Bronchus (tissue), 1 donor: Measurements from ENCODE around the gene PNPLA3.

DNA sequence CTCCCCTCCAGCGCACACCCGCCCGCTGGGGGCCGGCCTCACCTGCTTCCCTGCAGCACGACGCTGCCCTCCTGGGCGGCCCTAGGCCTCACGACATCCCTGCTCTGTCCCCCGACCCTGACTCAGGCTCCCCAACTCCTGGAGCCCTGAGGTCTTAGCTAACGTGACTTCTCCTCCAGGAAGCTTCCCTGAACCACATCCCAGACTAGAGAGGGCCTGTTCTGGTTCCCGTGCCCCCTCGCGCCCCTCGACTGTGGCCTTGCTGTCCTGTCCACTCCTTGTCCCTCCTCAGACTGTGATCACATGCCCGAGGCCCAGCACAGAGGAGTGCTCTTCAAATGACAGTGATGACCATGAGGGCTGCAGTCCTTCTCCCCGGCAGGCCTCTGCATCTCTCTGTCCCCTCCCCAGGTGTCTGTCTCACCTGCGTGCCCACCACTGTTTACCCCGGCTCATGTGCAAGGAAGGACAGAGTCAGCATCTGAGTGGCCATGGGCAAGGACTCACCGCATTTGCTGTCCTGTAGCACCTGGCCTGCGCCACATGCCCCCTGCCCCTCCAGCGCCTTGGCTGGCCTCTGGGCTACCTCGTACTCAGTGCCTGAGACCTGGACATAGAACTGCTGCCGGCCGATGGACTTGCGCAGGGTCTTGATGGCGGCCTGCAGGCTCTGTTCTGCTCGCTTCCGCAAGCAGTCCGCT lies 31.0 kb upstream of the TTLL12 start:
- PRO-cap = no peak

GRCh38 chr22:43257846-43258431 lies 71.0 kb upstream of the TTLL12 start:
- PRO-cap = no peak

DNA sequence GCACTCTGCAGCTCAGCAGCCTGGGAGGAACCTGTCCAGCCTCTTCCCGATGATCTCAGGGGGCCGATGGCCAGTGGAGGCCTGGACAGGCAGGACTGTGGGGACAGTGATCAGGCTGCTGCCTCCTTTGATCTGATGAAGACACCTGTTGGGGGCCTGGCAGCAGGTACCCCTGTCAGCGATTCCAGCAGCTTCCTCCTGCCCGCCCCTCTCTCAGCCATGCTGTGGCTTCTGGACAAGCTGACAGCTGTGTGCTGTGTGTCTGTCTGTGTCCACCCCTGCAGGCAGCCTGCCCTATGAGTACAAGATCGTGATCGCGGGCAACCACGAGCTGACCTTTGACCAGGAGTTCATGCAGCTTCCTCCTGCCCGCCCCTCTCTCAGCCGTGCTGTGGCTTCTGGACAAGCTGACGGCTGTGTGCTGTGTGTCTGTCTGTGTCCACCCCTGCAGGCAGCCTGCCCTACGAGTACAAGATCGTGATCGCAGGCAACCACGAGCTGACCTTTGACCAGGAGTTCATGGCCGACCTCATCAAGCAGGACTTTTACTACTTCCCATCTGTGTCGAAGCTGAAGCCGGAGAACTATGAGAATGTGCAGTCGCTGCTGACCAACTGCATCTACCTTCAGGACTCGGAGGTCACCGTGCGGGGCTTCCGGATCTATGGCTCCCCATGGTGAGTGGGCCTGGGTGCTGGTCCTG lies 62.6 kb downstream of the MPPED1 start:
- PRO-cap = no peak

GRCh38 chr22:43820125-43821419 lies 8.5 kb upstream of the EFCAB6 start:
- PRO-cap = no peak

DNA sequence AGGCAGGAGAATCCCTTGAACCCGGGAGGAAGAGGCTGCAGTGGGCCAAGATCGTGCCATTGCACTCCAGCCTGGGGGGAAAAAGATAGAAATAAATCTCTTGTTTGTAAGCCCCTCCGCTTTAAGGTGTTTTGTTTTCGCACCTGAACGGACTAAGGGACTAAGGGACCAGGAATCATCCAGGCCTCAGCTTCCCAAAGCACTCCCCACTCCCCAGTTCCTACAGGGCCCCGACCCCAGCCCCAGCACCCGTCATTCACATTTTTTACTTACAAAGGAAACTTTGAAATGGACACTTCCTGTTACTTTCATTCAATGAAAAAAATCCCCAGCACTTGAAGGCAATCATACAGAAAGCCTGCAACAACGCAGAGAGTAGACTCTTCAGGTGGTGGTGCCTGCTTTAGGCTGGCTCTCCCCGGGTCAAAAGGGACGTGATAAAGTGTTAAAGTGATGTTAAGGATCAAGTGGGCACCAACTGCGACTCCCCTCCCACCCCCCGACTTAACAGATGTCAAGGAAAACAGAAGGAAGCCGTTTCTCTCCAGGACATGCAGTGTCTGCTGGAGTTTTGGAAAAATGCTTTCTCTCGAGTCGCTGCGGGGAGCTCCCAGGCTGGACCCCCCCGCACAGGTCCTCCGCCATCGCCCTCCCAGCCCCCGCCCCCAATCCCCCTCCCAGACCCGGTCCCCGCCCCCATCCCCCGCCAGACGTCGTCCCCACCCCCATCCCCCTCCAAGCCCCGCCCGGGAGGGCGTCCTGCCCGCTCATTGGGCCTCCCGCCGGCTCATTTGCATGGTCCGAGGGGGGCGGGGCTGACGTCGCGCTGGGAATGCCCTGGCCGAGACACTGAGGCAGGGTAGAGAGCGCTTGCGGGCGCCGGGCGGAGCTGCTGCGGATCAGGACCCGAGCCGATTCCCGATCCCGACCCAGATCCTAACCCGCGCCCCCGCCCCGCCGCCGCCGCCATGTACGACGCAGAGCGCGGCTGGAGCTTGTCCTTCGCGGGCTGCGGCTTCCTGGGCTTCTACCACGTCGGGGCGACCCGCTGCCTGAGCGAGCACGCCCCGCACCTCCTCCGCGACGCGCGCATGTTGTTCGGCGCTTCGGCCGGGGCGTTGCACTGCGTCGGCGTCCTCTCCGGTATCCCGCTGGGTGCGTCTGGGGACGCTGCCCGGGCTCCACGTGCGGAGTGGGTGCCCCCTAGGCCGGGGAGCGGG lies at the start of gene PNPLA3:
TSS of gene PNPLA3 (plus strand) at position 862 of the 1,220 bp plus-strand sequence.
- PRO-cap = unidirectional peak, plus-strand start at position 862 of the sequence

DNA sequence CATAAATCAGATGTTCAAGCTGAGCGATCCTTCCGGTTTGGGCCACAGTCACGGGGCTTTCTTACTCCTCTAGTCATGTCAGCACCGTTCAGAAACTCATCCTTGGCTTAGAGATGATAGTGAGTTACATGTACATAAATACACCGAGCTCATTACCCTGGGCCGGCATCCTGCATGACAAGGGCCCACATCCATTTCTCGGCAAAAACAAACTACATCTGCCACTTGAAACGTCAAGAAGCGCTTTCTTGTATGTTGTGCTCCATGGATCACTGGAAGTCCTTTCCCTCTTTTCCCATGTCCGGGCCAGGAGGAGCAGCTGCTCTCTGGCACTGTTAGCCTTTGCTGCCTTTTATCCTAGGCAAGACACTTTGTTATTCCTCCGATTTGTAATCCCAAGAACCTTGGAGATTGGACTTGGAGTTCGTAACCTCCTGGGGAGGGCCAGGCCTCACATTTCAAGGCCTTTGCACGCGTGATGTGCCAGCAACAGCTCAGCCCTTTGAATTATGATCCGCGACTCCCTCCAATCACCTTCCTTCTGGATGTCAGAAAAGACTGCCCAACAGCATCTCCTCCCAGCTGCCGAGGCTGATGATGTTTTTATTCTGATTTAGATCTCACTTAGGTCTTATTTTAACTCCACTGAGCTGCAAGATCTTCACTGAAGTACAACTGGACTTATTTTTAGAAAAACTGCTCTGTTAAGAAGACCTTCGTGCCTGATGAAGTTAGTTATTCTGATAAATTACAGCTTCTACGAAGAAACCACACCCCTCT lies 62.1 kb downstream of the PARVB start:
- PRO-cap = no peak

DNA sequence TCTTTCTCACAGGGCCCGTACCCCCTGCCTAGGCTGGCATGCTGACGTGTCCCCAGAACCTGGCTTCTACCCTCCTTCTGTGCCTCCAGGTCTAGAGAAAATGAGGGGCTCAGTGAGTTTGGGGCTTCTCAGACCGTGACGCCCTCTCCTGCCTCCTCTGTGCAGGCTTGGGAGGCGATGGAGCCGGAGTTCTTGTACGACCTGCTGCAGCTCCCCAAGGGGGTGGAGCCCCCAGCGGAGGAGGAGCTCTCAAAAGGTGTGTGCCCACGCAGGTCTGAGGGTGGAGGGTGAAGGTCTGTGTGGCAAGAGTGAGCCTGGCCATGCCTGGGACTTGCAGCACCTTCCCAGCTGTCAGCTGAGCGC lies 2.4 kb downstream of the PARVG start:
- PRO-cap = no peak

GRCh38 chr22:44317010-44317360 lies 4.2 kb upstream of the SHISAL1 start:
- PRO-cap = no peak

DNA sequence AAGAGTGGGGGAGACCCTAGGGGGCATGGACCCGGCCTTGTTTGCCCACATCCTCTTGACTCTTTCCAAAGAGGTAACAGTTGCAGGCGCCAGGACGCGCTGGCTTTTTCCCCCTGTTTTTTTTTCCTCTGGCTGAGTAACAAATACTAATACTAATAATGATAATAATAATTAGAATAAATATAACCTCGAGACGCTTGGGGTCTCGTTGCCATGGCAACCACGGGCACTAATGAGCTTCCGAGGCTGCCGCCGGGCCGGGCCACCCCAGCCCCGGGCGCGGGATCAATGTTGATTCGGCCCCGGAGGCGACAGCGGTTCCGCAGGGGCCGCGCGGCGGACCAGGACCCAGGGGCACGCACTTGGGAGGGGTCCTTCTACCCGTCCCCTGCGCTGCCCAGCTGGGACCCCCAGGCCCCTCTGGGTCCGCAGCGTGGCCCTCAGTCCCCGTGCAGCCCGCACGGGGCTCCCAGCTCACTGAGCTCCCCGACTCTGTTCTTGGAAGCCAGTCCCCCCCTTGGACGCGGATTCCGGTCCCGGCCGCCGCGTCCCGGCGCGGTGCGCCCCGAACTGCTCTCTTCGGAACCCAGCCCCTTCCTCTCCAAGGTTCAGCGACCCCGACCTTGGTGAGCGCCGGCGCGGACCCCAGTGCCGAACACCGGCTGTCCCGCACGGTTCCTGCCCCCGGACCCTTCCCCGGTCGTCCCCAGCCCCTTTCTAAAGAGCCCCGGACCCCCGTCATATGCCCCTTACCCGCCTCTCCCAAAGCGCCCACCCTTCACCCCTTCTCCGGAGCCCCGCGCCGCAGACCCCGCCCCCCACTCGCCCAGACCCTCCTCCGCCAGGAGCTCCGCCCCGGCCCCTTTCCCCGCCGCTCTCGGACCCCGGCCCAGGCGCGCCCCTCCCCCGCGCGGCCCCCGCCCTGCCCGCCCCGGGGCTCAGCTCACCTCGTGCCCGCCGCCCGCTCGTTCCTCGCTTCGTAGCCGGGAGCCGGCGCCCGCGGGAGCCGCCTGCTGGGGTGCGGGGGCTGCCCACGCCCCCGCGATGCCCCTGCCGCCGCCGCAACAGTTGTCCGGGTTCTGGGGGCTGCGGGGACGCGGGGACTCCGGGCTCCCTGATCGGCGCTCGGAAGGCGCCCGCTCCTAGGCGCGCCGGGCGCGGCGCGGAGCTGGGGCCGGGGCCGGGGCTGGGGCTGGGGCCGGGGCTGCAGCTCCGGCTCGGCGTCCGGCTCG lies 18.2 kb upstream of the SHISAL1 start:
- PRO-cap = no peak

- PRO-cap = no peak
These were observed 37.9 kb upstream of the PRR5 start for GRCh38 chr22:44663900-44664726.

GRCh38 chr22:44698893-44699479 lies 3.0 kb upstream of the PRR5 start:
- PRO-cap = no peak

- PRO-cap = no peak
These were observed 761 bp downstream of the PRR5 start for GRCh38 chr22:44702430-44703500.

GRCh38 chr22:44755456-44755807 lies 3.1 kb downstream of the ARHGAP8 start:
- PRO-cap = no peak

- PRO-cap = no peak
These were observed 86.4 kb downstream of the ARHGAP8 start for GRCh38 chr22:44838692-44839273.

GRCh38 chr22:44931065-44931616 lies 78.7 kb downstream of the PHF21B start:
- PRO-cap = no peak

GRCh38 chr22:45006862-45007617 lies 2.8 kb downstream of the PHF21B start:
- PRO-cap = no peak

- PRO-cap = no peak
These were observed 42.9 kb upstream of the PHF21B start for GRCh38 chr22:45052745-45053061.

DNA sequence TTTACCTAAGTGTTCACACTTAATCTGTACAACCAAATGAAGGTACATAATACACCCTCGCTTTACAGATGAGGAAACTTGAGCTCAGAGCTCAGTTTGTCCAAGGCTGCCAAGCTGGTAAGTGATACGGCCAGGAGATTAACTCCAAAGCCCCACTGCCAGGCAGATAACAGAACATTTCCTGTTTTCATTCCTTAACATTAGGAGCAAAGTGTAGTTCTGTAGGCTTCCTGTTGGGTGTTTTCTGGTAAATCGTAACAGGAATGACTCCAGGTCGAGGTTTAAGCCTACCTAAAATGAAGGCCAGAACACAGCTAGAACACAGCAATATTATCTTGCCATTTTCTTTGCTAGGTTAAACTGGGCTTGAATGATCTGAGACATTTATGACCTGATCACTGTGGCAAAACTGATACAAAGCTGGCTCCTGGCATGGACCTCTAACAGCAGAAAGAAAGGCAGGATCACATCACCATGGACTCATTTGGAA lies 4.0 kb upstream of the NUP50 start:
- PRO-cap = unidirectional peak, plus-strand start at position 94 of the sequence

- PRO-cap = no peak
These were observed 32.9 kb downstream of the NUP50 start for GRCh38 chr22:45196450-45197257.

- PRO-cap = no peak
These were observed 35.2 kb downstream of the KIAA0930 start for GRCh38 chr22:45205480-45205902.